Keratinocyte (primary cell): Measurements from ENCODE around the genes CAMK2B, H2AZ2, PURB, CCM2 and NACAD.

GRCh38 chr7:44225558-44226176 is 24.9 kb downstream of the YKT6 start:
CAGE:
- cytosol, long polyA minus RNA = no peak
- cytosol, long polyA plus RNA = no peak
- long polyA plus RNA = no peak
- nucleus, long polyA minus RNA = no peak
- nucleus, long polyA plus RNA = no peak

CAGE:
- cytosol, long polyA minus RNA = no peak
- cytosol, long polyA plus RNA = no peak
- long polyA plus RNA = no peak
- nucleus, long polyA minus RNA = no peak
- nucleus, long polyA plus RNA = no peak
These were observed 33.9 kb downstream of the CAMK2B start for GRCh38 chr7:44291510-44291893.

DNA sequence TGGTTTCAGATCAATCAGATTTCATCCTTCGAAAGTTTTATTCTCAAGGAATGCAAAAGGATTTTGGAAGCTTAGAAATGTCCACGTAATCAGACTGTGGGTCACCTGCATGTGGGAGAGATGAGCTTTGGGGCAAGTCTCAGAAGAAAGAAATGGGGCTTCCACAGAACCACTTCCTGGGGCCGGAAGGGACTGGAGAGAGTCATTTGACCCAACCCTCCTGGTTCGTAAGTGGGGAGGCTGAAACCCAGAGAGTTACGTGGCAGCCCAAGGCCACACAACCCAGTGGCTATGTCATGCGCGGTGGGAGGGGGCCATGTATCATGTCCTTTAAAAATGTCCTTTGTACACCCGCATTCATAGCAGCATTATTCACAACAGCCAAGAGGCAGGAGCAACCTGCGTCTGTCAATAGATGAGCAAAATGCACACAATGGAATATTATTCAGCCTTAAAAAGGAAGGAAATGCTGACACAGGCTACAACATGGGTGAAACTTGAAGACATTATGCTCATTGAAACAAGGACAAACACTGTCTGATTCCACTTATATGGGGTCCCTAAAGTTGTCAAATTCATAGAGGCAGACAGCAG is 15.1 kb downstream of the CAMK2B start:
CAGE:
- cytosol, long polyA minus RNA = no peak
- cytosol, long polyA plus RNA = no peak
- long polyA plus RNA = no peak
- nucleus, long polyA minus RNA = no peak
- nucleus, long polyA plus RNA = no peak

GRCh38 chr7:44325229-44326328 is at the start of gene CAMK2B:
CAMK2B (minus strand) TSS chr7:44325594.
CAGE:
- cytosol, long polyA minus RNA = no peak
- cytosol, long polyA plus RNA = no peak
- long polyA plus RNA = no peak
- nucleus, long polyA minus RNA = no peak
- nucleus, long polyA plus RNA = no peak

DNA sequence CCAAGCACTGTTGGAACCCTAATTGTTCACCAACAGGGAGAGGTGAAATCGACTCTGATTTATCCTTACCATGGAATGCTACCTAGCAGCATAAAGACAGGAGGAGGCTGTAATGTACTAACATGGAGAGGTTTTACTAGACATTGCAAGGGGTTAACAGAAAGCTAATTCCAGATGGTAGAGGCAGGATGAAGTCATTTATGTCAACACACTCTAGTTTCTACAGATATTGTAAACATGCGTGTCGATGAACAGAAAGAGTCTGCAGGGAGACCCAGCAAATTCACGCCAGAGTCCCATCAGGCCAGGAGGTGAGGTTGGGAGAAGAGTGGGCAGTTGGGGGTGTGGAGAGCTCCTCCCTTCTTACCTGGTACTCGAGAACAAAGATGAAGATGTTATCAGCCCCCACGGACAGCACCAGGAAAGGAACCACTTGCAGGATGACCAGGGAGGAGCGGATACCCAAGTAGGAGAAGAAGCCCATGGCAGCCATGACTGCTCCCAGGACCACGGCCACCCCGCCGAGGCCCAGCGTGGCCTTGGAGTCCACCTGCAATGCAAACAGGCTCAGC is 7.0 kb downstream of the NPC1L1 start:
CAGE:
- cytosol, long polyA minus RNA = no peak
- cytosol, long polyA plus RNA = no peak
- long polyA plus RNA = no peak
- nucleus, long polyA minus RNA = no peak
- nucleus, long polyA plus RNA = no peak

DNA sequence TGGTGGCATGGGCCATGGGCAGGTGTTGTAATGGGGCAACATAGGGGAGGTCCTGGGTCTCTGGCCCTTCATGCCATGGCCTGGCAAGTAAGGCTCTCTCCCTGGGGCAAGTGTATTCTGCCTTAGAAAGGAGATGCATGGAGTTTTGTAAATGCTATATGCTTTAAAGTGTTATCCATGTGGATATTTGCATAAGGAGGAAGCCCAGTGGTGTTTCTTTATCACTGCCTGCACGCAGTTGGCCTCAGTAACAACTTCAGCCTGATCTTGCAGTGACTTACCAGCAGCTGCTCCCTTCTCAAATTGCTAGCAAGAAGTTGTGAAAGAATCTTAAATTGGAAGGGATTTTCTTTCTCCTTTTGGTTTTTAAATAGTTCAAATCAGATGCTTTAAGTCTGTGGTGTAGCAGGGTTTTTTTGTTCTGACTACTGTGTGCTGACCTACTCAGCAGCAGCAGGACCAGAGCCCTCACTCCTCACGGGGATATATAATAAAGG is 40.0 kb downstream of the OGDH start:
CAGE:
- cytosol, long polyA minus RNA = no peak
- cytosol, long polyA plus RNA = no peak
- long polyA plus RNA = no peak
- nucleus, long polyA minus RNA = no peak
- nucleus, long polyA plus RNA = no peak

GRCh38 chr7:44768394-44769077 is 19.9 kb downstream of the ZMIZ2 start:
CAGE:
- cytosol, long polyA minus RNA = no peak
- cytosol, long polyA plus RNA = no peak
- long polyA plus RNA = no peak
- nucleus, long polyA minus RNA = no peak
- nucleus, long polyA plus RNA = no peak

GRCh38 chr7:44823051-44824008 is 24.6 kb downstream of the H2AZ2 start:
CAGE:
- cytosol, long polyA minus RNA = no peak
- cytosol, long polyA plus RNA = no peak
- long polyA plus RNA = no peak
- nucleus, long polyA minus RNA = no peak
- nucleus, long polyA plus RNA = no peak

CAGE:
- cytosol, long polyA minus RNA = start-site peak on the minus strand at chr7:44848061-44848107, 21 reads
- cytosol, long polyA plus RNA = no peak
- long polyA plus RNA = start-site peak on the minus strand at chr7:44847971-44848102, 379 and 417 reads in 2 replicates
- nucleus, long polyA minus RNA = no peak
- nucleus, long polyA plus RNA = start-site peak on the minus strand at chr7:44847983-44847999, 18 and 17 reads in 2 replicates; start-site peak on the minus strand at chr7:44848054-44848120, 177 and 119 reads in 2 replicates
These were observed at the start of gene H2AZ2 for GRCh38 chr7:44847107-44848250. H2AZ2 (minus strand) TSS chr7:44848087.

DNA sequence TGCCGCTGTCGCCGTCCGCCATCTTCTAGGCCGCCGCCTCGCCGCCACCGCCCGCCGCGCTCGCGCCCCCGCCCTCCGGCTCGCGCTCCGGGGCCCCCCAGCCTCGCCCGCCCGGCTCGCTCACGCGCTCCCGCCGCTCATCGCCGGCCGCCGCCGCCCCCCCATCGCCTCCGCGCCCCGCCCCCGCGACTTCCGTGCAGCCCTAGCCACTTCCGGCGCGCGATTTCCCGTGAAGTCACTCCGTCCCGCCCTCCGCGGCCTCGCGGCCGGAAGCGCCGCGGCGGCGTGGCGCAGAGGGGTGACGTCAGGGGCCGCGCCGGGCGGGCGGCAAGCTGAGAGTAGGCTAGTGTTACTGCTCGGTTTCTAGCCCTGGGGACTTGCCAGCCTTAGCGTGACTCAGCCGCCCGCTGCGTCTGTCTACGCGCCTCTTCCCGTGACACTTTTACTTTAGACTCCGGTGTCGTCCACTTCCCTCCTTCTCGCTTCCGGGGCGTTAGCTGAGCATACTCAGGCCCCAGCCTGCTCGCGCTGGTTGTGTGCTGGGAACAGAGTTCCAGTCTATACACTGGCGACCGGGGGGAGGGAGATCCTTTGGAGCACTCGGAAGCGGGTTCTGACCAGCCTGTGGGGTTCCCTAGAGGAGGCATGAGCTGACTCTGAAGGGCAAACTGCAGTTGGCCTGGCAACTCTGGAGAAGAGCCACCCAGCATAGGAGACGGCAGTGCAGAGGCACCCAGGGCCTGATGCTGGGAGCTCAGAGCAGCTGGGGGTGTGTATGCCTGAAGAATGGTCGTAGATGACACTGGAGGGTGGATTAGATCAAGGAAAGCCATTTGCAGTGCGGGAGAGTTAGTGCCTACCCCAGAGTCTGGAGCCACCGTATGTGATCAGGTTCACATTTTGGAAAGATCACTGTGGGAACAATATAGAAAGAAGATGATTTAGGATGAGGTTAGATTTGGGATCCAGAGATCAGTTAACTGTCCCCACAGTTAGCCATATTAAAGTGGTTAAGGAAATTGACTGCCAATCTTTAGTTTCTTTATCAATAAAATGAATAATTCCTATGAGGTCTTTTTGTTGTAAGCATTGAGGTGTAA is at the start of gene PURB:
PURB (minus strand) TSS at position 204 of the 1,100 bp plus-strand sequence.
CAGE:
- cytosol, long polyA minus RNA = no peak
- cytosol, long polyA plus RNA = no peak
- long polyA plus RNA = no peak
- nucleus, long polyA minus RNA = no peak
- nucleus, long polyA plus RNA = no peak

GRCh38 chr7:44977888-44978526 is 808 bp downstream of the MYO1G start:
CAGE:
- cytosol, long polyA minus RNA = no peak
- cytosol, long polyA plus RNA = no peak
- long polyA plus RNA = no peak
- nucleus, long polyA minus RNA = no peak
- nucleus, long polyA plus RNA = no peak

GRCh38 chr7:44980356-44980595 is 1.5 kb upstream of the MYO1G start:
CAGE:
- cytosol, long polyA minus RNA = no peak
- cytosol, long polyA plus RNA = no peak
- long polyA plus RNA = no peak
- nucleus, long polyA minus RNA = no peak
- nucleus, long polyA plus RNA = no peak

DNA sequence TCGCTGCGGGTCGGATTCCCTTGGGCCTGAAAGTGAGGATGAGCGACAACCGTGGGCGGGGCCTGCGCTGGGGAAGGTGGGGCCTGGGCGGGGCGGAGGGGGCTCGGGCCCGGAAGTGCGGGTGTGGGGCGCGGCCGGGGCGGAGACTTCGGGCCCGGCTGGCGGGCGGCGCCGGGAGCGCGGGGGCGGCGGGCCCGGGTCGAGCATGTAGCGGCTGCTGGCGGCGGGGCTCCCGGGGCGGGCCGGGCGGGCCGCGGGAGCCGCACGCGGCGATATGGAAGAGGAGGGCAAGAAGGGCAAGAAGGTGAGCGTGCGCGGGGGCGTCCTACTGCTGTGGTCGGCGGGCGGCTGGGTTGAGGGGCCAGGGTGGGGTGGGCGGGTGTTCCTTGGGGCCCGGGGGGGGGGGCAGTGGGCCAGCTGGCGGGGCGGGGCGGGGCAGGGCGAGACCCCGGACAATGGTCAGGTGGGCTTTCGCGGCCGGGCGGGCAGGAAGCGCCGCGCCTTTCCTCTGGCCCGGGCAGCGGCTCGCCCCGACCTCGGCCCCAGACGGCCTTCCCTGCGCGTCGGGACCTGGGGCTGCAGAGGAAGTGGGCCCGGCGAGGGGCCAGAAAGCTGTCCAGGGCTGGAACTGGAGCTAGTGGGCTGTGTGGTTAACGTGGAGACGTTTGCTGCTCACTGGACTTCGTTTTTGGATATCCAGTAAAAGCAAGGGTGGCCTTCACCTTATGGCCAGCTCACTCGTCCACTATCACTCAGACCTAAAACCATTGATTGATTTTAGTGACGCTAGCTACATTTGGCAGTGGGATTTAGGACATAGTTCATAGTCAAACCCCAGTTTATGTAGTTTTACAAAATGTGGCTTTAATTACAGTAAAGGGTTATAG is at the start of gene CCM2:
CCM2 (plus strand) TSS at position 142 of the 887 bp plus-strand sequence.
CAGE:
- cytosol, long polyA minus RNA = start-site peak on the plus strand centred at position 215 of the sequence, 147 bp wide, 15 reads
- cytosol, long polyA plus RNA = start-site peak on the plus strand centred at position 262 of the sequence, 73 bp wide, 64 and 24 reads in 2 replicates
- long polyA plus RNA = start-site peak on the plus strand centred at position 231 of the sequence, 120 bp wide, 831 and 515 reads in 2 replicates
- nucleus, long polyA minus RNA = start-site peak on the plus strand centred at position 152 of the sequence, 80 bp wide, 26 reads; start-site peak on the plus strand centred at position 271 of the sequence, 41 bp wide, 7 reads
- nucleus, long polyA plus RNA = start-site peak on the plus strand centred at position 236 of the sequence, 109 bp wide, 99 and 143 reads in 2 replicates

DNA sequence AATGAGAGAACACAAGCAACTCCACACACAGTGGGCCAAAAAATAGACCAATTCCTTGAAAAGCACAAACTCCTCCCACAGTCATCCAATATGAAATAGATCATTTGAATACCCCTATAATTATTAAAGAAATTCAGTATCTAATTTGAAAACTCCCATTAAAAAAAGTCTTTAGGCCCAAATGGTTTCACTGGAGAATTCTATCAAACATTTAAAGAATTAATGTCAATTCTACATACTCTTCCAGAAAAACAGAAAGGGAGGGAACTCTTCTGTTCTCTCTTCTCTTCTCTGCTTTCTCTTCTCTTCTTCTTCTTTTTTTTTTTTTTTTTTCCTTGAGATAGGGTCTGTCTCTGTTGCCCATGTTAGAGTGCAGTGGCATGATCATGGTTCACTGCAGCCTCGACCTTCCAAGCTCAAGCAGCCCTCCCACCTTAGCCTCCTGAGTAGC is 42.7 kb downstream of the CCM2 start:
CAGE:
- cytosol, long polyA minus RNA = no peak
- cytosol, long polyA plus RNA = no peak
- long polyA plus RNA = no peak
- nucleus, long polyA minus RNA = no peak
- nucleus, long polyA plus RNA = no peak

CAGE:
- cytosol, long polyA minus RNA = no peak
- cytosol, long polyA plus RNA = no peak
- long polyA plus RNA = no peak
- nucleus, long polyA minus RNA = no peak
- nucleus, long polyA plus RNA = no peak
These were observed 19.1 kb downstream of the NACAD start for GRCh38 chr7:45069484-45070280.

CAGE:
- cytosol, long polyA minus RNA = no peak
- cytosol, long polyA plus RNA = no peak
- long polyA plus RNA = no peak
- nucleus, long polyA minus RNA = no peak
- nucleus, long polyA plus RNA = no peak
These were observed at the start of gene NACAD for GRCh38 chr7:45088457-45089919. NACAD (minus strand) TSS chr7:45088969.

DNA sequence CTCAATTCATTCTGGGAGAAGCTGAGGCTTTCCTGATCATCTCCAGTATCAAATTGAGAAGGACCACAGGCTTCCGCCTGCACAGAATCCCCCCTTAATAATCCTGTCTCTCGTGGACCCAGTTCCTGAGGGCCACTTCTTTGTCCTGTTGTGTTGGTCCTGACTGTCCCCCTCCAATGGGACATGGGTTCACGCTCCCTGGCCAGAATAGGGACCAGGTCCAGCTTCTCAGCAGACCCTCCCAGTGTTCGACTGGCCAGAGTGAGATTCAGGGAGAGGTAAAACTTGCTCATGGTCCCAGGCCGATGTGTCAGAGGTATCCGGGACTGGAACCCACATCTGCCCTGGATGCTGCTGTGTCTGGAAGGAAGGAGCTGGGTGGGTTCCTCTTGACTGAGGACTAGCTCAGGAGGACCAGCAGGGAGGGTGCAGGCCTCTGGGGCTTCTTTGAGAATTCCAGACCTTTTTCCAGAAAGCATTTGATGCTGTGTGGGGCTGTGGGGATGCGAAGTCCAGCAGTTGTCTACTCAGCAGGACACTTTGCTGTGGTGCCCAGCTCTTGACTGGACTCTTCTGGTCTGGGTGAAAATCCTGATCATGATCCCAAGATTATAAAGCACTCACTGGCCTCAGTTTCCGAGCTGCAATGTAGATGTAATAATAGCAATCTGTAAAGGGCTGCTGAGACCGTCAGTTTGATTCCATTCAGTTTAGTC is 1.6 kb downstream of the RAMP3 start:
CAGE:
- cytosol, long polyA minus RNA = no peak
- cytosol, long polyA plus RNA = no peak
- long polyA plus RNA = no peak
- nucleus, long polyA minus RNA = no peak
- nucleus, long polyA plus RNA = no peak

GRCh38 chr7:45240184-45240388 is 82.5 kb downstream of the RAMP3 start:
CAGE:
- cytosol, long polyA minus RNA = no peak
- cytosol, long polyA plus RNA = no peak
- long polyA plus RNA = no peak
- nucleus, long polyA minus RNA = no peak
- nucleus, long polyA plus RNA = no peak

CAGE:
- cytosol, long polyA minus RNA = no peak
- cytosol, long polyA plus RNA = no peak
- long polyA plus RNA = no peak
- nucleus, long polyA minus RNA = no peak
- nucleus, long polyA plus RNA = no peak
These were observed 116.9 kb downstream of the ADCY1 start for GRCh38 chr7:45691037-45691422.

CAGE:
- cytosol, long polyA minus RNA = no peak
- cytosol, long polyA plus RNA = no peak
- long polyA plus RNA = no peak
- nucleus, long polyA minus RNA = no peak
- nucleus, long polyA plus RNA = no peak
These were observed 126.2 kb downstream of the ADCY1 start for GRCh38 chr7:45700213-45700889.